Tibial artery (tissue), 1 donor: Measurements from ENCODE around the gene STK38.

DNA sequence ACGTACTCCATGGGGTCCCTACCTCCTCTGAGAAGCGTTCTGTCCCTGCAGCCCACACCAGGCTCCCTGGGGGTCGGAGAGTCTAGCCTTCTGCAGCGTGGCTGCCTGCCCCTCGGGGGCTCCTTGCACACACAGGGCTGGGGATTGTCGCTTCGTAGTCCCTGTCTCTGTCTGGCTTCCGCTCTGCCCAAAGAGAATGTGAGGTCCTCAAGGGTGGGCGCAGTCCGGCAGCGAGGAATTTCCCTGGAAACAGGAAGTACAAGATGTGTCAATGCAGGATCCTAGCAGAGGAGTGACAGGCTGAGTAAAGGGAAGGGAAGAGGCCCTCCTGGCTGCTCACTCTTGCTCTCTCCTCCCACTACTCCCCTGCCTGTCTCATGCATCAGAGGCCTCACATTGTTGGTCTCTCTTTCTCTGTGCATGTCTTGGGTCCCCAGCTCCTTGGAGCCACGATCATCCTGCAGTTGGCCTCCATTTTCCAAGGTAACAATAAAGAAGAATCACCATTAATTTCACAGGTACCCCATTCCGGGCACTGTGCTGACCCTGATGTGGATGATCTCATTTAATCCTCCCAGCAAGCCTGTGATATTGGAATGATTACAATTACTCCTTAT lies 16.4 kb upstream of the ARMC12 start:
- PRO-cap = bidirectional peak, plus-strand start at position 303 of the sequence, minus-strand start at position 294 of the sequence

DNA sequence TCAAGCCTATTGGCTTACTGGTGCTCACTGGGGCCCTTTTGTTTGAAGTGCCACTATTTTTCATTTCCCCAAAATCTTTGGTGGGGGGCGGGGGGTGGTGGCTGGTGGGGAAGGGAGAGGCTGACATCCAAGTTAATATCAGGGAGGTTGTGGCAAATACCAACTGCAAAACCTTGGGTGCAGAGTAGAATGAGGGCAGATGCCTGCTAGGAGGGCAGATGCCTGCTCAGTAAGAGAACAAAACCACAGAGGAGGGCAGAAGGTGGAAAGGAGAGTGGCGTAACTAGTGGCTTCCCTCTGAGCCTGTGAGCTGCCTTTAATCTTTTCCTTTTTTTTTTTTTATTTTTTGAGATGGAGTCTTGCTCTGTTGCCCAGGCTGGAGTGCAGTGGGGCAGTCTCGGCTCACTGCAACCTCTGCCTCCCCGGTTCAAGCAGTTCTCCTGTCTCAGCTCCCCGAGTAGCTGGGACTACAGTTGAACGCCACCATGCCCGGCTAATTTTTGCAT lies 6.7 kb upstream of the ARMC12 start:
- PRO-cap = no peak

- PRO-cap = no peak
These were observed 687 bp downstream of the ARMC12 start for GRCh38 chr6:35737487-35737950.

- PRO-cap = no peak
These were observed 2.9 kb downstream of the ARMC12 start for GRCh38 chr6:35739607-35740316.

GRCh38 chr6:36084387-36085132 lies 45.8 kb upstream of the MAPK13 start:
- PRO-cap = no peak

DNA sequence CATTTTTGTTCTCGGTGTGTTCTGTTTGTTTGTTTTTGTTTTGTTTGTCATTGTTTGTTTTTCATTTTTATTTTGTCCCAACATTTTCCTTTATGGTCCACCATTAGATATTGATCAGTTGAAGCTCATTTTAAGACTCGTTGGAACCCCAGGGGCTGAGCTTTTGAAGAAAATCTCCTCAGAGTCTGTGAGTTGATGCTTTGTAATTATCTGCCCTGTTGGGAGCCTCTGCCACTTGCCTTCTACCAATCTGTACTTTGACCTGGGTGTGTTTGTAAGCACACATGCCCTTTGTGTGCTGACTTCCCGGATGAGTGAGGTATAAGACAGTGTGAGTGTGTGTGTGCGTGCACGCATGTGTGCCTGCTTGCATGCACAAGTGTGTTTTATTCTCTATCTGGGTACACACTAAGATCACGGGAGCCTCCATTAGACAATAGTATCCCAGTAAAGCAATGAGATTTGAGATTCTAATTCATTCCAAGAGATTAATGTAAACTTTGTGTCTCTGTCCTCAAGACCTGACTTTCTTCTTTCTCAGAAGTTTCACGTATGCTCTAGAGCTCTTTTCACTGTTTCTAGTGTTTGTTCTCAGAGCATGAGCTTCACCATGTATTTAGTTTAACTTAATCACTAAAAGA lies 34.3 kb upstream of the MAPK13 start:
- PRO-cap = no peak

DNA sequence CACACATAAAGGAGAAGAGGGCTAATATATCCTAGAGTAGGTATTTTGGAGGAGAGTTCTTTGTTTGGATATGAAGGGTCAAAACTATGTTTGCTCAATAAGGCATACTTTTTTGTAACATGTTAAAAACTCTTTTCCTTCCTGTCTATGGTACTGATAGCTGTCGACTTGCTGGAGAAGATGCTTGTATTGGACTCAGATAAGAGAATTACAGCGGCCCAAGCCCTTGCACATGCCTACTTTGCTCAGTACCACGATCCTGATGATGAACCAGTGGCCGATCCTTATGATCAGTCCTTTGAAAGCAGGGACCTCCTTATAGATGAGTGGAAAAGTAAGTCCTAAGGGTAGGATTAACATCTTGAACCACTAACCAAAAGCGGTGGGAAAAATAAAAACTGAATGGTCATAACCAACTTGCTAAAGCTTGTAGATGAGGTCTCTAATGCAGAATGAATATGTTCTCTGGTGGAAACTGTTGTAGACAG lies 23.0 kb upstream of the MAPK13 start:
- PRO-cap = no peak

GRCh38 chr6:36131432-36131582 lies 994 bp downstream of the MAPK13 start:
- PRO-cap = no peak

DNA sequence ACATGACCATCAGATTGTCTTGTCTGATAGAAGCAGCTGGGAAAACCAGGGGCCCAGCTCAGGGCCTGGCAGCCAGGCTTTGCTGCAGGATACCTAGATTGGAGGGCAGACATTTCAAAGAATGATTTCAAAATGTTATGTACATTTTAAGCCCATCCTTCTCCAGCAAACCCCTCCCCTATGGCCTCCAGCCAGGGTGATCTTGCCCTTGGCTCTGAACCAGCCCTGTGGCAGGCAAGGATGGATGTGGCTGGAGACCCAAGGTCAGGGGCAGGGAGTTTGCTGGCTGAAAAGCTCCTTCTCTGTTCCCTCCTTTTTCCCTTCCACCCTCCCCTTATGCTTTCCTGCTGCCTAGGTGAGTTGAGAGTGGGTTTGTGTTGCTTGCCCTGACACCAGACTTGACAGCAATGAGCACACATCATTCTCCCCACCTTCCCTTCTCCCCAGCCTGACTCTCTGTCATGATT lies 1.7 kb downstream of the MAPK13 start:
- PRO-cap = no peak

DNA sequence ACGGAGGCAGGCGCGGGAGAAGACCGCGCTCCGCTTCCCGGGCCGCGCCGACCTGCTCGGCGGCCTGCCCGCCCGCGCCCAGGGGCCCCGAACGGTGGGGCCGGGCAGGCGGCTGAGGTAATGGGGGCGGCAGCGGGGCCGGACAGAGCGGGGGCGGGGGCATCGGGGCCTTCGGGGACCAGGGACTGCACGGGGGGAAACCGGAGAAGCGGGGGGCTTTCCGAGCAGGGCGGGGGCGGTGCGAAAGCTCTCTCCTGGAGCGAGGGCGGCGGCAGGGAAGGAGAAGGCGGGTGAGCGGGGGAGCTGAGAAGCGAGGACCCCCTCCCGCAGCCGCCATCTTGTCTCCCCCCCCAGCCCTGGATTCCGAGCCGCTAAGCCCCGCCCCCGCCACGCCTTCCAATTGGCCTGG lies 314 bp downstream of the BRPF3 start:
- PRO-cap = unidirectional peak, minus-strand start at position 93 of the sequence; bidirectional peak, plus-strand start outside the sequence, minus-strand start at position 340 of the sequence

DNA sequence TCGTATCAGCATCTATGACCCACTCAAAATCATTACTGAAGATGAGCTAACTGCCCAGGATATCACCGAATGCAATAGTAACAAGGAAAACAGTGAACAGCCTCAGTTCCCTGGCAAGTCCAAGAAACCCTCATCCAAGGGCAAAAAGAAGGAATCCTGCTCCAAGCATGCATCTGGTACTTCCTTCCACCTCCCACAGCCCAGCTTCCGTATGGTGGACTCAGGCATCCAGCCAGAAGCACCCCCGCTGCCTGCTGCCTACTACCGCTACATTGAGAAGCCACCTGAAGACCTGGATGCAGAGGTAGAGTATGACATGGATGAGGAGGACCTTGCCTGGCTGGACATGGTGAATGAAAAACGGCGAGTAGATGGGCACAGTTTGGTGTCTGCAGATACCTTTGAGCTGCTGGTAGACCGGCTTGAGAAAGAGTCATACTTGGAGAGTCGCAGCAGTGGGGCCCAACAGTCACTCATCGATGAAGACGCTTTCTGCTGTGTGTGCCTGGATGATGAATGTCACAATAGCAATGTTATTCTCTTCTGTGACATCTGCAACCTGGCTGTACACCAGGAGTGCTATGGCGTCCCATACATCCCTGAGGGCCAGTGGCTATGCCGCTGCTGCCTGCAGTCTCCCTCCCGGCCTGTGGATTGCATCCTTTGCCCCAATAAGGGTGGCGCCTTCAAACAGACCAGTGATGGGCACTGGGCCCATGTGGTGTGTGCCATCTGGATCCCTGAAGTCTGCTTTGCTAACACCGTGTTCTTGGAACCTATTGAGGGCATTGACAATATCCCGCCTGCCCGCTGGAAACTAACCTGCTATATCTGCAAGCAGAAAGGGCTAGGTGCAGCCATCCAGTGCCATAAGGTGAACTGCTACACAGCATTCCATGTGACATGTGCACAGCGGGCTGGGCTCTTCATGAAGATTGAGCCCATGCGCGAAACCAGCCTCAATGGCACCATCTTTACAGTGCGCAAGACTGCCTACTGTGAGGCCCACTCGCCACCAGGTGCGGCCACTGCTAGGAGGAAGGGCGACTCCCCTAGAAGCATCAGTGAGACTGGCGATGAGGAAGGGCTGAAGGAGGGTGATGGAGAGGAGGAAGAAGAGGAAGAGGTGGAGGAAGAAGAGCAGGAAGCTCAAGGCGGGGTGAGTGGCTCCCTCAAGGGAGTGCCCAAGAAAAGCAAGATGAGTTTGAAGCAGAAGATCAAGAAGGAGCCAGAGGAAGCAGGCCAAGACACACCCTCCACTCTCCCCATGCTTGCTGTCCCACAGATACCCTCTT lies 4.4 kb downstream of the BRPF3 start:
- PRO-cap = no peak

DNA sequence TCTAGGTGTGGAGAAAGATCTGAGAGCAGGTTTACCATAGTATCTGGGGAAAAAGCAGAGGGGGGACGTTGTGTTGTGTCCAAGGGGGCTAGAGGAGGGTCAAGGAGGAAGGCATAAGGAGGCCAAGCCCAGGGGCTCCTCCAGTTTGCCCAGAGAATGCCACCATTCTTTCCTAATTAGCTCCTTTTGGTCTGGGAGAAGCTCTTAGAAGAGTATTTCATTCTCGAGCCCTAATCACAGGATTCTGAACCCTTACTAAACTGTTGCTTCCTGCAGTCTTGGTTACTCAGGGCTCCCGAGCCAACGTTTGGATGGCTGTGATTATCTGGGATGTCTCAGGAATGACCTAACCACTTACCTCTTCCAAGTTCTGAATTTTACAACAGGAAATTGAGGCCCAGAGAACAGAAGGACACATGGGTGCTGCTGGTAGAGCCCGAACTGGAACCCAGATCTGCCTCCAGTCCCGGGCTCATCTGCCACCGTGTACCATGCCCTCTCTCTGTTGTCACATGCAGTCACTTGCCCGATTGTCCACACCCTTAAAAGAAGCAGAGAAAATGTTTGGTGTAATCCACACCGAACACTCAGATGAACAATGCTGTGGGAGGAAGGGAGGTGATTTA lies 22.2 kb upstream of the PNPLA1 start:
- PRO-cap = no peak

DNA sequence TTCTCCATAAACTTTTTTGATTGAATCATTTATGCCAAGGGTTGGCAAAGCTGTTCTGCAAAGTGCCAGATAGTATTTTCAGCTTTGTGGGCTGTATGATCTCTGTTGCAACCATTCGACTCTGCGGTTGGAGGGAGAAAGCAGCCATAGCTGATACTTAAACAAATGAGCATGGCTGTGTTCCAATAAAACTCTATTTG lies 6.6 kb upstream of the BNIP5 start:
- PRO-cap = no peak

DNA sequence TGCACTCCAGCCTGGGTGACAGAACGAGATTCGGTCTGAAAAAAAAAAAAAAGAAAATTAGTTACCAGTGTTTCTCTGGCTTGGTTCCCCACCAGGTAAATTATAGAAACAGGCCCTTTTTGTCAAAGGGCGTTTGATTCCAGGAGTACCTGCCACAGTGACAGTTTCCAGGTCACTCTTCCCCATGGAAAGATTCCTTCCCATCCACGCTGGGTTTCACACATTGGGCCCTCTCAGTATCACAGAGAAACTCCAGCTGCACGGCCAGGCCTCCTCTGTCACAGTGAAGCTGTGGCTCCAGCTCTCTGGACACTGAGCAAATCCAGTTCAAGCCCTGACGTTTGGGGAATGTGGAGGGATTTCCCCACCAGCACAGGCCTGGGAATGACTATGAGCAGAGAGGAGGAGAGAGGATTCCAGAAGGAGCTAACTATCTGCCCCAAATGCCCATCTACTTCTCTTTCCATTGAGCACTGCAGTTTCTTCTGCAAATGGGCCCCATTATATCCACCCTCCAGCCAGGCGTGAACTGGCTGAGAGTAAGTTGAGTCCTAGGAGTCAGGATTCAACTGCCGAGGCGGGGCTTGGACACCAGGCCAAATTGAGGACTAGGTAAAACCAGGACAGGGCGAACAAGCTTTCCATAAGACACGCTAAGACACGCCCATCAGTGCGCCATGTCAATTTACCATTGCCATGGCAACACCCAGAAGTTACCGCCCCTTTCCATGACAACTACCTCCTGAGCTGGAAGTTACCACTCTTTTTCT lies 9.0 kb upstream of the BNIP5 start:
- PRO-cap = no peak

GRCh38 chr6:36510084-36510582 lies 37.1 kb downstream of the STK38 start:
- PRO-cap = no peak

- PRO-cap = no peak
These were observed 23.9 kb downstream of the STK38 start for GRCh38 chr6:36523289-36523887.

- PRO-cap = unidirectional peak, plus-strand start at chr6:36547145; bidirectional peak, plus-strand start at chr6:36547585, minus-strand start at chr6:36547448
These were observed at the start of gene STK38 for GRCh38 chr6:36547008-36547852. Gene STK38 (minus strand): TSS chr6:36547479.

DNA sequence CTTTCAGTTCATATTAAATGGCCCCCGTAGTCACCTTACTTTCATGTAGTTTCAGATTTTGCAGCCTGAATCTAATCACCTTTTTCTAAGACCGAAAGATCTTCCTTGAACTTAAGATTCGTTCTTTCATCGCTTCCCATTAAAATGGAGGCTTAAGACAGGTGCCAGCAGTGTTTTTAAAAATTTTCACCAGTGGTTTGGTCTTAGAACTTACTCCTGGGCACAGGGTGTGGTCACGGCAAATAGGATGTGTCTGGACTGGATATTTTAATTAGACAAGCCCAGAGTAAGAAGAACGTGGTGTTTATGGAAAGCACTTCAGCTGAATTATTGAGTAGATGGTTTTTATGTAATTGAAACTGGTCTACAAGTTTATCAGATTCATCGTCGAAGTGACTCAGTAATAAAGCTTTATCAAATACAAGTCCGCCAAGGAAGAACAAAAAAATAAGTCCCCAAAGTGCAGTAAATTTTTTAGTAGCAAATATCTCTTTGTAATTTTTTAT lies 751 bp downstream of the SRSF3 start:
- PRO-cap = no peak

DNA sequence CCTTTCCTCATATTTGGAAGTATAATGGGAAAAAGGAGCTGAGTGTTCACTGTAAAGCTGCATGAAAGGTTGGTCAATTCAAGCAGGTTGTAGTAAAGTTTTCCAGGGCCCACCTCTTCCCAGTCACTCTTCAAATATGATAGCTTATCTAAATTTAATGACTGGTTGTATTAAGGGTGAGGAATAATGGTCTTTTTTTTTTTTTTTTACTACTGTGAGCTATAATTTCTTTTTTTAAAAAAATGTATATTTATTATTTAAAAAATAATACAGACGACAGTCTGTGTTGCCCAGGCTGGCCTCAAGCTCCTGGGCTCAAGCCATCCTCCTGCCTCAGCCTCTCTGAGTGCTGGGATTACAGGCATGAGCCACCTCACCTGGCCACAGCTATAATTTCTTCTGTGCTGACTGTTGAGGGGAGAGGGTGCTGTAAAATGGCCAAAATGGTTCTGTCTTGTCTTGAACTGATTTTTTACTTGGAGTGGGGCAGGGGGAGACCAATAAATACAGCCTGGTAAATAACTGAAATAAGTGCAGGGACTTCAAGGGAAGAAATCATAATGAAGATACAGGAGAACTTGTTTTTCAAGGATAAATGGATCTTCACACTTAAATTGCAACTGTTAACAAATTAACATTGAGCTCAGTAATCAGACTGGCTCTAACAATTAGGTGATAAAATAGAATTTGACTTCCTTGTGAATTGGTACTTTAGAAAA lies 3.6 kb downstream of the SRSF3 start:
- PRO-cap = no peak

DNA sequence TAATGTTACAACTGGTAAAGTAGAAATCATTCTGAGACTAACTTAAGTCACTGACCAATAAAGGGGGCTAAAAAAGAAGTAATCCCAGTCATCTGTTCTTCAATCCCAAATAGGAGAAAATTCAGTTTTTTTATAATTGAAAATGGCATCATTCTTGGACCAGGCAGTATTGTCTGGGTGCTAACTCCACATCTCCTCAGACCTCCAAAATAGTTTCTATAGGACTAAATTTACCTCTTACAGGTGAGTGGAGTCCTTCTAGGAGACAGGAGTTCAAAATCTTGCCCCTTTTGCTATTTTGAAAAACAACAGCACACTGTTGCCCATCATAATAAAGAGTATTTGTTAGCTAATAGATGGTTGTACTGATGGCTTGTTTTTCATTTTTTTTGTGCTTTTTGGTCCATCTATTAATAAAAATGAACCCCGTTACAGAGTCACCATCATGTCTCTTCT lies 5.3 kb downstream of the SRSF3 start:
- PRO-cap = no peak